Prostate gland (tissue), 2 donors: ENCODE measurements around a stretch of chr10.

GRCh38 chr10:95266514-95267291 lies 24.1 kb downstream of the PDLIM1 start:
- PRO-cap = no peak
- RAMPAGE, long total RNA, 2 experiments = no peak in any of the 2 experiments

DNA sequence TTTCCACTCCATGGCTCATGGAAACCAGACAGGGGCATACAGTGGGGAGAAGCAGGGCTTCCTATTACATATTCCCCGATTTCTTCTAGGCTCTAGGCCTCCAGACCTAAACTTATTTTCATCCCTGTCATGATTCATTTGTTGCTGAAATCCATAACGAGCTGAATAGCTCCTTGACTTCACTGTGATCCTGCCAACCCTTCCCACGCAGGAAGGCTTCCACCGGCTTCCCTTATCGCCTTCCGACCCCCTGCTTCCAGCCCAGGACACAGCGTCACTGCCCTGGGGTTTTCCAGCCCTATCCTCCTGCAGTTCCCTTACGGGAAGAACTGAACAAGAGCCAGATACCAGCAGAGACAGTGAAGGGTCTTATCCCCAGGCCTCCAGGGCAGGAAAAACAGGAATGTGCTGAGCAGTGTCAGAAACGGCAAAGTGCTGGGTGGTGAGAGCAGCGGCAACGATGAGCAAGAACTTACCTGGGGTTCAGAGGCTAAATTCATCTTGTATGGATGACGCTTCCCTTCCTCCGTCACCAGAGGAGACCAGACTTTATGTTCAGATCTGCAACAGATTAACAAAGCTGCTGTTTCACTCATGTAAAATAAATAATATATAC lies 22.4 kb downstream of the PDLIM1 start:
- PRO-cap = no peak
- RAMPAGE, long total RNA, 2 experiments = no peak in any of the 2 experiments

DNA sequence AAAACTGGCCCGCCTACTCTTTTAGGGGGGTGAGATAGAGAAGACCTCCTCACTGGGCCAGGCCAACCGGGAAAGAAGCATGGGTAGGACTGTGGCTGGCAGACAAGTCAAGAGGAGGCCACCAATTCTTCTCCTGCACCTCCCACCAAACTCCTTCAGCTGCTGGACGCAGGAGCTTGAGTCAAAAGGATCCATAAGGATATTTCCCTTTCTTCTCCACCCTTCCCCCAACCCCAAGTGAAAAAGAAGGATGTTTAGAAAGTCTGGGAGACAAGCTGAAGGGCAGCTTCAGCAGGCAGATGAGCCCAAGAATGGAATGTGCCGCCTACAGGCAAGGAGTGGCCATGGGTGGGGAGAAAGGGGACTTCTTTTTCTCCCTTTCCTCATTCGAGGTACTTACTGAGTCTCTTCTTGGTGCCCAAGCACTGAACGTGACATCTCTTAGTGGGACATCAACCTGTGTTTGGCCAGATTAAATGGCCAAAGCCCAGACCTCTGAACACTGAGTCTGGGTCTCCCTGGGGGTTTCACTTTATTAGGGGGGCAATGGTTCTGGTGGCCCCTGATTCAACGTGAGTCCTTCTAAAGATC lies 1.2 kb downstream of the PDLIM1 start:
- PRO-cap = unidirectional peak, plus-strand start at position 52 of the sequence
- RAMPAGE, long total RNA, 2 experiments = no peak in any of the 2 experiments

DNA sequence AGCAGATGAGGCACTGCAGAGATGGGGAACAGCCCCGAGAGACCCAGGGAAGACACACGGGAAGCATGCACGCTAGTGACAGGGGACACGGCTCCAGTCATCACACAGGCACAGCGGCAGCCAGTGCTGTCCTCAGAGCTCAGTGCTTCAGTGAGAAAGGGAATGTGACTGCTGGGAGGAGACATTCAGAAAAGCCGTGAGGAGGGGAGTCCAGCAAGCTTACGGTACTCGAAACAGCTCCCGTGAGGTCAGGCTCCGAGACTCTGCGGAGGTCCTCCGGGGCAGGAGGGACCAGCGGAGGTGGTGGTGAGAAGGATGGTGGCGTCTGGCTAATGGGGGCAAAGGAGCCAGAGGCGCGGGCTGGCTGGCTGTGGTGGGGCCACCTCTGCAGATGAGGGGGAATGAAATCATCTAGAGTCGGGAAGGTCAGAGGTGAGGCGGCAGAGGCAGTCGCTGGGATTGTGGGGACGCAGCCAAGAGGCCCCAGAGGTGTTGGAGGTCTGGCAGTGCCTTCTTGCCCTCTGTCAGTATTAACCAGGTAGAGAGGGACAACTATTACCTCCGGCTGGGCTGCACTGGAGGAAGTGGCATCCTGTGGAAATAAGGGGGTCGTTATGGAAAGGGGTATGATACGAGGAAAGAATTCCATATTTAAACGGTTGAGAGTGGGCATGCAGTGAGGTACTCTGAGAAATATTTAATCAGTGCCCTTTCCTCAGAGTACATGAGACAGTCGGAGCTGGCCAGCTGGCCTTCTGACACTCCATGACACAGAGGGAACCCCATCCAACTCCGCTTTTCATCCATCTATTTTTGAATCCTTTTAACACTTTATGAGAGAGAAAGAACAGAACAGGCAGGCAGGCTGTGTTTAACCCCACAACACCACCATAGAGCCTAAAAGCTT lies 123.7 kb upstream of the PDLIM1 start:
- PRO-cap = no peak
- RAMPAGE, long total RNA, 2 experiments = no peak in any of the 2 experiments

- PRO-cap = no peak
- RAMPAGE, long total RNA, 2 experiments = no peak in any of the 2 experiments
These were observed 129.2 kb downstream of the SORBS1 start for GRCh38 chr10:95431836-95432415.

DNA sequence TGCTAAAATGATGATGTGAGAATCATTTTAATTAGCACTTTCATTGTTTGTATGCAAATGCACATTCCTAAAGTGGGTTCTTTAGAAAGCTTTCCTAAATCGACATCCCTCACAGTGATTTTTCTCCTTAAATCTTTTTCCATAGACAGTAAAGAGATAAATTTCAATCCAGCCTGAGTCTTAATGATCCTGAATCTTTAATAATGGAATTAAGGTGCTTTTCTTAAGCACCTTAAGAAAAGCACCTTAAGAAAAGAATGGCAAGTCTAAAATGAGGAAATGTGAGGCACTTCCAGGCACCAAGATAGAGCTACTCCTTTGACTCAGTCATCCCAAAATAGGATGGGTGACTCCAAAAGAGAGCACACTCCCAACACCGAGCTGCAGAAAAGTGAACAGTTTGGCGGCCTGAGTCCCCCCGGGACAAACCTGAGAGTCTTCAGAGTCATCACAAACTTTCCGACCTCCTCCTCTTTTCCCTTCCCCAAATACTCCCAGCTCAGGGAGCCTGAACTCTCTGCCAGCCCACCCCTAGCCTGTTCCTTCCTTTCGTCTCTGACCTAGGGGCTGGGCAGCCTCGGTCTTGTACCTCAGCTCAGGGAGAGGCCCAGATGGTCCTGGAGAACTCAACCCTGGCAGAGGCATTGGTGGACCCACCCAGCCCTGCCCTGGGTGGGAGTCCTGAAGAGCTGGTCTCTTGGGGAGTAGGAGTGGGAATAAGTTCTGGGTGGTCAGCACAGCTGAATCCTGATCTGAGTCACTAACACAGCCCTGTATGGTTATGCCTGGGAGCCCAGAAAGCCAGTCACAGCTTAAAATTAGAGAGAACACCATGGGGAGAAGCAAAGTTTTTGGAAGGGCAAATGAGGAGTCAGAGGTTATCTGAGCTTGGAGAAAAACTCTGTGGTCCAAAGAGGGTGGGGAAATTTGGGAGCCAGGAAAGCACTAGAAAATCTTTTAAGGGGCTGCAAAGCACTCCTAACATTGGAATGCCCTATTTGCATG lies 84.2 kb downstream of the SORBS1 start:
- PRO-cap = no peak
- RAMPAGE, long total RNA, 2 experiments = no peak in any of the 2 experiments

DNA sequence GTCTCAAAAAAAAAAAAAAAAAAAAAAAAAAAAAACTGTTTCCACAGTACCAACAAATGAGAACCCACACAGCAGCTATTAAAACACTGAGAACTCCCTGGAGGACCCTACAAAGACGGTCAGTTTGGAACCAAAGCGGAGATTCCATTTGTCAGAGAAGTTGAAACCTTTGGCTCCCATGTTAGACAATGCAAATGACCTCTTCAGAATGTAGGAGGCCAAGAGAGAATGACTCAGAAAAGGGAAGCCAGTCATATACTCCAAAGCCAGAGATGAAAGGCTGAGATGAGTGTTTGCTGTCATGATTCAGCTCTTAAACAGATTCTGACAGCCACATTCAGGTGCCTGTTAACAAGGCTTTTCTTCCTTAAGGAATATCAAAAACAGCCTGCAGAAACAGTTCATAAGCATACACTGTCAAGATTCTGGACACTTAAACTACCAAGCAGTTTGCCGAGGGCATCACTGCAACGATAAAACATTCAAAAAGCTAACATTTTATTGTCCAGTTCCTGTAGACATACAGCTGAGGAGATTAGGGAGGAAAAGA lies 32.2 kb downstream of the SORBS1 start:
- PRO-cap = no peak
- RAMPAGE, long total RNA, 2 experiments = no peak in any of the 2 experiments

DNA sequence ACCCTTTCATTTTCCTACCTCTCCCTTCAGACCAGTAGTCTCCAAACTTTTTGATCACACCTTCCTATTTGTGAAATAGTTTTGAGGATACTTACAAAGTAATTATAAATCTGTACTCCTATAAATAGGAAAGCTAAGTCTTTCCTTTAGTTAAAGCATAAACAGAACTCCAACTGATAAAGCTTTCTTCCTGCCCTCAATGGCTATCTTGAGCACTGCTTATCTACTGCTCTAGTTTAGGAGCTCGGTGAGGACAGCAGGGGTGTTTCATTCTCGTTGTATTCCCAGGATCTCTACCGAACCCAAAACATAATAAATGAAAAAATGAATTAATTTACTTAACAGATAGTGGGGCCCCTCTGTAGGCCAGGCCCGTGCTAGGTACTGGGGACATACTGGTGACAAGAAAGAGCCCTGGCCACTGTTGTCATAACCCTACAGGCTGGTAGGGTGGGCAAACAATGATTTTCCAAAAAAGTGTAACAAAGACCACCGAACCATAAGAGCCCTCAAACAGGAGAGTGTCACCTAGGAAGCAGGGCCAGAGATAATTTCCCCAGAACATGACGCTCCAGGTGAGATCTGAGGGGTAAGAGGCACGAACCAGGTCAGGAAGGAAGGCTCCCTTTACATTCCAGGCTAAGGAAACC lies 17.6 kb downstream of the SORBS1 start:
- PRO-cap = no peak
- RAMPAGE, long total RNA, 2 experiments = no peak in any of the 2 experiments

GRCh38 chr10:95559172-95559336 lies 2.1 kb downstream of the SORBS1 start:
- PRO-cap = bidirectional peak, plus-strand start at chr10:95559267, minus-strand start at chr10:95559024
- RAMPAGE, long total RNA, 2 experiments = no peak in any of the 2 experiments

DNA sequence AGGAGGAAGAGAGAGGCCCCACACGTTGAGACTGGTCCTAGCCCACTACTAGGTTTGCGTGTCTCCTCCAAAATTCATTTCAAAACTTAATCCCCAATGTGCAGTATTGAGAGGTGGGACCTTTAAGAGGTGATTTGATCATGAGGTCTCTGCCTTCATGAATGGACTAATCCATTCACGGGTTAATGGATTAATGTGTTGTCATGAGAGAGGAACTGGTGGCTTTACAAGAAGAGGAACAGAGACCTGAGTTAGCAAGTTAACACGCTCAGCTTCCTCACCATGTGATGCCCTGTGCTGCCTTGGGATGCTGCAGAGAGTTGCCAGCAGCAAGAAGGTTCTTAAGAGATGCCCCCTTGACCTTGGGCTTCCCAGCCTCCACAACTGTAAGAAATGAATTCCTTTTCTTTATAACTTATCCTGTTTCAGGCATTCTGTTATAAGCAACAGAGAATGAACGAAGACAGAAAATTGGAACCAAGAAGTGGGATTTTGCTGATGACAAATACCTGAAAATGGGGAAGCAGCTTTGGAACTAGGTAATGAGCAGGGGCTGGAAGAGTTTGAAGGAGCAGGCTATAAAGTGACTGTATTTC lies 3.7 kb upstream of the TCTN3 start:
- PRO-cap = no peak
- RAMPAGE, long total RNA, 2 experiments = no peak in any of the 2 experiments

GRCh38 chr10:96044760-96045153 lies 1.4 kb downstream of the CCNJ start:
- PRO-cap = no peak
- RAMPAGE, long total RNA, 2 experiments = no peak in any of the 2 experiments

- PRO-cap = no peak
- RAMPAGE, long total RNA, 2 experiments = no peak in any of the 2 experiments
These were observed 40.9 kb upstream of the ZNF518A start for GRCh38 chr10:96089161-96089552.

- PRO-cap = no peak
- RAMPAGE, long total RNA, 2 experiments = no peak in any of the 2 experiments
These were observed 13.4 kb downstream of the BLNK start for GRCh38 chr10:96257760-96258549.

- PRO-cap = no peak
- RAMPAGE, long total RNA, 2 experiments = no peak in any of the 2 experiments
These were observed 7.9 kb upstream of the BLNK start for GRCh38 chr10:96279257-96279588.

GRCh38 chr10:96380873-96381292 lies 22.1 kb upstream of the OPALIN start:
- PRO-cap = no peak
- RAMPAGE, long total RNA, 2 experiments = no peak in any of the 2 experiments

GRCh38 chr10:96618522-96619425 lies 32.0 kb upstream of the TM9SF3 start:
- PRO-cap = no peak
- RAMPAGE, long total RNA, 2 experiments = no peak in any of the 2 experiments

GRCh38 chr10:96676698-96676933 lies 43.7 kb downstream of the PIK3AP1 start:
- PRO-cap = no peak
- RAMPAGE, long total RNA, 2 experiments = no peak in any of the 2 experiments

DNA sequence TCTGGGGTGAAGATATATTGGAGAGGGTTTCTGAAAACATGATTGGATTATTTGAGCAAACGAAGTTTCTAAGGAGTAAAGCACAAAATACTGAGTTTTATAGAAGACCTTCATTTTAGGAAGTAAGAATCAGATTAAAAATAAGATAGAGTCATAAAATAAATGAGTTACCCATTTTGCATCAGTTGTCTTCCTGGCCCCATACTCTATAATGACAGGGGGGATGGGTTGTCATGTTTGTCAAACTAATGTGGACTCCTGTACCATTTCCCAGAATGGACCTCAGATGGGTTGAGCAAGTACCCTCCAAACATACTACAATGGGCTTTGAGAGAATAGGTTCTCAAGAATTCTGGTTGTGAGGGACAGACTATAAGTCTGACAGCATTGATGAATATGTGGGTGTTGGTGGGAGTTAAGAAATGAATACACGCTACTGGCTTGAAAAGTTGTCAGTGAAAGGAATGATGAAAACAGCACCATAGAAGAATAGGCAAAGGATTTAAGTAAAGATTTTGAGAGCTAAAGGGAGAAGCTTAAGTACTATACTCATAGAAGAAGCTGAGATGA lies 86.0 kb downstream of the LCOR start:
- PRO-cap = no peak
- RAMPAGE, long total RNA, 2 experiments = no peak in any of the 2 experiments

DNA sequence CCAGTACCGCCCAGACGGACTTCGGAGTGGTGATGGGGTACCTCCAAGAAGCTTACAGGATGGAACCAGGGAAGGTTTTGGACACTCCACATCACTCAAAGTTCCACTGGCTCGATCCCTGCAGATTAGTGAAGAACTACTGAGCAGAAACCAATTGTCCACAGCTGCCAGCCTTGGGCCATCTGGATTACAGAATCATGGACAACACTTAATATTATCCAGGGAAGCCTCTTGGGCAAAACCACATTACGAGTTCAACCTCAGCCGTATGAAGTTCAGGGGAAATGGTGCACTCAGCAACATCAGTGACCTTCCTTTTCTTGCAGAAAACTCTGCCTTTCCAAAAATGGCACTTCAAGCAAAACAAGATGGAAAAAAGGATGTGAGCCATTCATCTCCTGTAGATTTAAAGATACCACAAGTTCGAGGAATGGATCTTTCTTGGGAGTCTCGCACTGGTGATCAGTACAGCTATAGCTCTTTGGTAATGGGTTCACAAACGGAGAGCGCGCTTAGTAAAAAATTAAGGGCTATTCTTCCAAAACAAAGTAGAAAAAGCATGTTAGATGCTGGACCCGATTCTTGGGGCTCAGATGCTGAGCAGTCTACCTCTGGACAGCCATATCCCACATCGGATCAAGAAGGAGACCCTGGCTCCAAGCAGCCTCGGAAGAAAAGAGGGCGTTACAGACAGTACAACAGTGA lies 123.0 kb downstream of the LCOR start:
- PRO-cap = no peak
- RAMPAGE, long total RNA, 2 experiments = no peak in any of the 2 experiments

DNA sequence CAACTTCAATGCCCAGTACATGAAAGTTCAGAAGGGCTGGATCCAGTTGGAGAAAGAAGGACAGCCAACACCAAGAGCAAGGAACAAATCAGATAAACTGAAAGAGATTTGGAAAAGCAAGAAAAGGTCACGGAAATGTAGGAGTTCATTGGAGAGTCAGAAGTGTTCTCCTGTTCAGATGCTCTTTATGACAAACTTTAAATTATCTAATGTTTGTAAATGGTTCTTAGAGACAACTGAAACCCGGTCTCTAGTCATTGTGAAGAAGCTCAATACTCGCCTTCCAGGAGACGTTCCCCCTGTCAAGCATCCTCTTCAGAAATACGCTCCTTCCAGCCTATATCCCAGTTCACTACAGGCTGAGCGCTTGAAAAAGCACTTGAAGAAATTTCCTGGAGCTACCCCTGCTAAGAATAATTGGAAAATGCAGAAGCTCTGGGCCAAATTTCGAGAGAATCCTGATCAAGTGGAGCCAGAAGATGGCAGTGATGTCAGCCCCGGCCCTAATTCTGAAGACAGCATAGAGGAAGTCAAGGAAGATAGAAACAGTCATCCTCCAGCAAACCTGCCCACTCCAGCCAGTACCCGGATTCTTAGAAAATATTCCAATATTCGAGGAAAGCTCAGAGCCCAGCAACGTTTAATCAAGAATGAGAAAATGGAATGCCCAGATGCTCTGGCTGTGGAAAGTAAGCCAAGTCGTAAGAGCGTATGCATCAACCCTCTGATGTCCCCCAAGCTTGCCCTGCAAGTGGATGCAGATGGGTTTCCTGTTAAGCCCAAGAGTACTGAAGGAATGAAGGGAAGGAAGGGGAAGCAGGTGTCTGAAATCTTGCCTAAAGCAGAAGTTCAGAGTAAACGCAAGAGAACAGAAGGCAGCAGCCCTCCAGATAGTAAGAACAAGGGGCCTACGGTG lies 152.0 kb downstream of the LCOR start:
- PRO-cap = no peak
- RAMPAGE, long total RNA, 2 experiments = no peak in any of the 2 experiments